Testis (tissue), 5 donors: ENCODE results near the gene SIX2.

DNA sequence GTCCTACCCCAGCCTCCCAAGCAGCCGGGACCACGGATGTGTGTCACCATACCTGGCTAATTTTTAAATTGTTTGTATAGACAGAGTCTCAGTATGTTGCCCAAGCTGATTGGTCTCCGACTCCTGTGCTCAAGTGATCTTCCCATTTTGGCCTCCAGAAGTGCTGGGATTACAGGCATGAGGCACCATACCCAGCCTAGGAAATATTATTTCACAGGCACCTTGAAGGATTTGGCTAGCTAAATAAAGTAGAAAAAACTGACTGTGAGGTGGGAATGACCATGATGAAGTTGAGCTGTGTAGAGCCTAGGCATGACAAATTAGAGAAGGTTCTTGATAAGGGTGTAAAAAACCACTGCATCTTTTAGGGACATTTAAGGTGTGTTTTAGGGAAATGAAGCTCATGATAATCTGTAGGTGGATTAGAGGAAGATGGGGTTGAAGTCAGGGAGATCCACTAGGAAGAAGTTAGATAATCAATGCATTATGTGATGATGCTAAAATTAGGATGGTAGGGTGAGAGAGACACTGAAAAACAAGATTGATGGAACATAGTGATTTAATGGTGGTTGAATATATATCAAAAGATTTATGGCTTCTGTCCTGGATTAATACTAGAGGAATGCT lies 12.5 kb downstream of the PPM1B start:
- PRO-cap, 3 experiments, result no peak in any of the 3 experiments
- RAMPAGE, long total RNA, 2 experiments, result no peak in any of the 2 experiments
- RRBS, result no CpG with 5 or more reads among the region's 3 CpGs

DNA sequence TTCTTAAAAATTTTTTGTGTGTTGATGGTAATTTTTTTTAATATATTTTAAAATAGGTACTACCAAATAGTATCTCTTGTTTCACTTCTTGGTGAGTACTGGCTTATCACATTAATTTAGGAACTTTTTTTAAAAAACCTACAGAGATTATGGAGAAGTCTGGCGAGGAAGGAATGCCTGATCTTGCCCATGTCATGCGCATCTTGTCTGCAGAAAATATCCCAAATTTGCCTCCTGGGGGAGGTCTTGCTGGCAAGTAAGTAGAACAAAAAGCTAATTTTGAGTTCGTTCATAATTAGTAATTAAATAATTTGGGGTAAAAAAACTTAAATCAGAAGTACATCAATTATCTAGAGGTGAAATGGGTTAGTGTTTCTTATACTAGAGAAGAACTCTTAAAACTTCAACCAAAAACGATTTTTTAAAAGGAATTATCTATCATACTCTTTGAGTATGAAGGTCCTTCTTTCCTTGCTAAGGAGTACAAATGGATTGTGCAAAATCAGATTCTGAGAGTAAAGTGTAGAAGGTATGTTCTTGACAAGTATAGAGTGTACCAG lies 49.2 kb downstream of the PPM1B start:
- PRO-cap, 3 experiments, result no peak in any of the 3 experiments
- RAMPAGE, long total RNA, 2 experiments, result no peak in any of the 2 experiments
- RRBS, result no CpG with 5 or more reads among the region's 4 CpGs

DNA sequence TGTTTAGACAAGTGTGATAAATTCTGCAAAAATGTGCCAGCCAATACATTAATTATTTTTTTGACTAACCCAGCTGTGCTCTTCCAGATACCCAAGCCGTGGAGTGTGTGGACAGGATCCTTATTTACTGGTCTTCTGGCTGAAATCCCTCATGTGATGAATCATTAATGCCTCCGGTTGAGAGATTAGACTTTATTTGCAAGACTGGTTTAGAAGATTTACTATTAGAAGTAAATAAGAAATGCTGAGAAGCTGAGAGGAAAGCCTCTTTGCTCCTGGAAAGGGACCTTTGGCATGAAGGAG lies 16.0 kb downstream of the SLC3A1 start:
- PRO-cap, 3 experiments, result no peak in any of the 3 experiments
- RAMPAGE, long total RNA, 2 experiments, result no peak in any of the 2 experiments
- RRBS, result no CpG with 5 or more reads among the region's 2 CpGs

GRCh38 chr2:44951748-44951988 lies 10.2 kb downstream of the SIX3 start:
- PRO-cap, 3 experiments, result no peak in any of the 3 experiments
- RAMPAGE, long total RNA, 2 experiments, result no peak in any of the 2 experiments
- RRBS, result no CpG with 5 or more reads among the region's 5 CpGs

- PRO-cap, 3 experiments, result peak in 2 of 3 experiments; most common plus-strand start chr2:44975934 (in 1); most common minus-strand start chr2:44975847 (in 1)
- RAMPAGE, long total RNA, 2 experiments, result start-site peak on the plus strand in 2 of 2 experiments, at chr2:44975862-44975888 at its widest, 9 to 11 reads per replicate
- RRBS, result no CpG with 5 or more reads among the region's 13 CpGs
These were observed 33.7 kb downstream of the SIX2 start for GRCh38 chr2:44975449-44976018.

- PRO-cap, 3 experiments, result peak in 3 of 3 experiments; most common plus-strand start chr2:45009839 (in 2); most common minus-strand start chr2:45009432 (in 3)
- RAMPAGE, long total RNA, 2 experiments, result no peak in any of the 2 experiments
- RRBS, result 1% methylated on average over 40 of the region's 109 CpGs
These were observed at the start of gene SIX2 for GRCh38 chr2:45009311-45010563. TSS of gene SIX2 (minus strand) at chr2:45009452.

DNA sequence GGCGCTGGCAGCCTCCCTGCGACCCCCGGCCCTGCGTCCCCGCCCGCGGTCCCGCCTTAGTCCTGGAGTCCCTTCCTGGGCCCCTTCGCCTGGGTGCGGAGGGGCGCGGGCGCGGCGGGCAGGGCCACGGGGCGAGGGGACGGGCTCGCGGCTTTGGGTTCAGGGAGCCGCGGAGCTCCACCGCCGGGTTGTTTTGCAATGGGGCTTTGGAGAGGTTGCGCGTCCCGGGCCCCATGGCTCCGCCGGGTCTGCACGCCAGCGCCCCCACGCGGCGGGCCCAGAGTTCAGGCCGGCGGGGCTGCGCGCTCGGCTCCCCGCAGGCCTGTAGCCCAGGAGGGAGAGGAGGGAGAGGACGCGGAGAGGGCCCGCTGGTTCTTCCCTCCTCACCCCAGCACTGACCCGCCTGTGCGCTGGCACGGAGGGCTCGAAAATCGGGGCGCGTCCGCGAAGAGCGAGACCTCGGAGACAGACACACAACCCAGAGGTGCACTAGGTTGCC lies 4.8 kb upstream of the SIX2 start:
- PRO-cap, 3 experiments, result peak in 1 of 3 experiments; most common plus-strand start position 327 of the sequence (in 1); most common minus-strand start position 195 of the sequence (in 1)
- RAMPAGE, long total RNA, 2 experiments, result no peak in any of the 2 experiments
- RRBS, result 2% methylated on average over 9 of the region's 54 CpGs

GRCh38 chr2:45330748-45330990 lies 280.4 kb downstream of the SRBD1 start:
- PRO-cap, 3 experiments, result no peak in any of the 3 experiments
- RAMPAGE, long total RNA, 2 experiments, result no peak in any of the 2 experiments
- RRBS, result no CpG with 5 or more reads among the region's 1 CpG

DNA sequence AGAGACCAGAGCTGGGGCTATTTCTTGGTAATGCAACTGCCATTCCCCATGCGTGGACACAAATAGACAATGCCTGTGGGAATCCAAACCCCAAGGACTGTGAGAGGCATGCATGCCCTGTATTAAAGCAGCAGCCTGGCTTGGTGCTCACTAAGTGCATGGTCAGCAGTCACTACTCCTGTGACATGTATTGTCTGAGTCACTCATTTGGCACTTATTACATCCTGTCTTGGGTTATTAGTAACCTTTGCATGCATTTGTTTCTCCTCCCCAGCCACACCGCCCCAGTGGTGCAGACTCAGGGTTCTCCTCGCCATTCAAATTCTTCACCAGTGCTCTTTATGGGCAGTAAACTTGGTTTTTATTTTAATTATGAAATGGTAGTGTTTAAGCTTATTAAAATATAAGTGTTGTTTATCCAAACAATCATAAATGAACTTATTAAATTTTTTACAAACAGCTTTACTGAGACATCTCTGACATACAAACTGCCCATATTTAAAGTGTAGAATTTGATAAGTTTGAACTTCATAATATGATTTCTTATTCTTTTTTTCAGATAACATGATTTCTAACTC lies 30.3 kb downstream of the PRKCE start:
- PRO-cap, 3 experiments, result no peak in any of the 3 experiments
- RAMPAGE, long total RNA, 2 experiments, result no peak in any of the 2 experiments
- RRBS, result no CpG with 5 or more reads among the region's 3 CpGs

- PRO-cap, 3 experiments, result no peak in any of the 3 experiments
- RAMPAGE, long total RNA, 2 experiments, result no peak in any of the 2 experiments
- RRBS, result no CpG with 5 or more reads among the region's 4 CpGs
These were observed 40.8 kb downstream of the PRKCE start for GRCh38 chr2:45692235-45692713.

- PRO-cap, 3 experiments, result no peak in any of the 3 experiments
- RAMPAGE, long total RNA, 2 experiments, result no peak in any of the 2 experiments
- RRBS, result no CpG with 5 or more reads among the region's 6 CpGs
These were observed 258.1 kb downstream of the PRKCE start for GRCh38 chr2:45909374-45910176.

DNA sequence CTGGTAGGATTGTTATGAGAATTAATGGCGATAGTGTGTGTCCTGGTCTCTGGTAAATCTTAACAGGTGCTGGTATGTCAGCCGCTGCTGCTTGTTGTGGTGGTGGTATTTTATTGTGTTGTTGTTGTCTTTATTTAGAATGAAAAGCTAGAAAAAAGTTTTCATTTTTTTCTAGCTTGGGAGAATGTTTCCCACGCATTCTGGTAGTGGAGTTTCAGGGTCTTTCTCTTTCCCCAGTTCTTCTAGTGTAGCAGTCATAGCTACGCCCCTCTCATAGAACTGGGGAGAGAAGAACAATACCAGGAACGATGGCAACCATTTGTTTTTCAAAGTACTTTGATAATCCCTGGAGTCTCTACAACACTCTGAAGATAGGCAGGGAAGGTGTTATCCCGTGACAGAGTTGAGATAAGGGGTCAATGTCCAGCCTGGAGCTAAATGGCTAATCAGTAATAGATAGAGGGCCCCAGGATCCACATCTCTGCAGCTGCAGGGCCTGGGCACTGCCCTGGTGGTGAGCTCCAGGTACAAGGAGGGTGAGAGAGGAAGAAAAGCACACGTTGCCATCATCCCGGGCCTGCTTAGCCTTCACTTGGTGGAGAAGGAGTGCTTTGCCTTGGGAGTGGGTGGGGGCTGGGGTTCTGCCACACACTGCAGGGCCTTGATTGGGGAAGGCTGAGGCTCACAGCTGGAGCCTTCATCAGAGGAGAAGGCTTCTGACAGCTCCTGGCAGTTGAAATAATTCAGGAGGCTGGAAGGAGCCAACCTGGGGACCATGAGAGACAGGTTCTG lies 260.6 kb downstream of the PRKCE start:
- PRO-cap, 3 experiments, result no peak in any of the 3 experiments
- RAMPAGE, long total RNA, 2 experiments, result no peak in any of the 2 experiments
- RRBS, result no CpG with 5 or more reads among the region's 8 CpGs

DNA sequence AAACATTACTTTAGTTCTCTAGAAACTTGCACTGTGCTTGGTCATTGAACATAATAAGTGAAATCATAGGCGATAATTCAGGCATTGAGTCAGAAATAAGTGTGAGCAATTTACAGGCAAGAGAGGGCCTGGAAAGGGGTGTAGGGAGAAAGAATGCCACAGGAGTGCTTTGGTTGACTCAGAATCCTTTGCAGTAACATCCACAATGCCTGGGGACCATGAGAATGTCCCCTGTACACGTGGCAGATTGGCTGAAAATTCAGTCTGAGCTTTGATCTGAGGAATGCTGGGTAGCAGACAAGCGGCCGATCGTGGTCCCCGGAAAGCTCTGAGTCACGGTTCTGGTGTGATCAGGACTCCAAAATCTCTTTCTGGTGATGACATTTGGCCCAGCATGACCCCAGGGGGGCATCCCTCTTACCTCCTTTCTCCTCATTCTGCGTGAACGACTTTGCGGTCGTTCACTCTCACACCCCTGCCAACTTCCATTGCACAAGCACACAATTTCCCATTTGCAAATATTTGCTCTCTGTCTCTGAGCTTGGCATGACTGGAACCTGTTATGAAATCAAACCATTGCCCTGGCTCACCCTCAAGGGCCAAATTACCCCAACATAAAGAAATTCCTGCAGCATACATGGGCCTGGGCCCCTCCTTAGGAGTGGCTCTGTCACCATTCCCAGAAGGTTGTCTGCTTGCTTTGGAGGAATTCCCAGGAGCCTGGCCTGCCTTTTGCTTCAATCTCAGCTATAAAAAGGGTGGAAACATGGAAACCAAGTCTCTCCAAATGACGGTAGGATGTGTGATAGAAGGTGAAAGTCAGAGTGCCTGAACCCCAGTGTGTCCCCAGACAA lies 305.0 kb upstream of the EPAS1 start:
- PRO-cap, 3 experiments, result no peak in any of the 3 experiments
- RAMPAGE, long total RNA, 2 experiments, result no peak in any of the 2 experiments
- RRBS, result no CpG with 5 or more reads among the region's 12 CpGs

DNA sequence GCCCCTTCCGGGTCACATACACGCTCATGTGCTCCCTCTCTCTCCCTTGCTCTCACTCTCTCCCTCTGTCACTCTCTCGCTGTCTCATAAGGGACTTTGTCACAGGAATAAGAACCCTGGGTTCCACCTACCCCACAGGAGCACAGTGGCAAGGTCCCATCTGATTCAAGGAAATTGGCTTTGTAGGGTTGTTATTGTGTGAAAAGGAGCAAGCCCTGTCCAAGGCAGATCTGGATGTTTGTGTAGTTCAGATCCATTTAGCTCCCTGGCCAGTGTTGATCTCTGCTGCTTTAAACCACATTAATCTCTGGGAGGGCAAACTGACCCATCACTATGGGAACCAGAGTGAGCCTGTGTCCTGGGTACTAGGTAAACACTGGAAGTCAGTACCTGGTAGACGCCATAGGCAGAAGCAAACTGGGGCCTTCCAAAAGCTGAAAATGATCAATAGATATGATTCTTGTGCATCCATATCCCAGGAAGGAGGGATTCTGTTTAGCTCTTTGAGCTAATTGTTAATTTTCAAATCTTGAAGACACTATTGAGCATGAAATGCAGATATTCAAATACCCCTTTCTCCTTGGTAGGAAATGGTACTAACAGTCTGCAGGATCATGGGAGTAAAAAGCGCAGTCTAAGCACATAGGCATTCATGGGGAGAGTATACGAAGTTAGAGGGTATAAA lies 271.5 kb upstream of the EPAS1 start:
- PRO-cap, 3 experiments, result no peak in any of the 3 experiments
- RAMPAGE, long total RNA, 2 experiments, result no peak in any of the 2 experiments
- RRBS, result no CpG with 5 or more reads among the region's 6 CpGs

DNA sequence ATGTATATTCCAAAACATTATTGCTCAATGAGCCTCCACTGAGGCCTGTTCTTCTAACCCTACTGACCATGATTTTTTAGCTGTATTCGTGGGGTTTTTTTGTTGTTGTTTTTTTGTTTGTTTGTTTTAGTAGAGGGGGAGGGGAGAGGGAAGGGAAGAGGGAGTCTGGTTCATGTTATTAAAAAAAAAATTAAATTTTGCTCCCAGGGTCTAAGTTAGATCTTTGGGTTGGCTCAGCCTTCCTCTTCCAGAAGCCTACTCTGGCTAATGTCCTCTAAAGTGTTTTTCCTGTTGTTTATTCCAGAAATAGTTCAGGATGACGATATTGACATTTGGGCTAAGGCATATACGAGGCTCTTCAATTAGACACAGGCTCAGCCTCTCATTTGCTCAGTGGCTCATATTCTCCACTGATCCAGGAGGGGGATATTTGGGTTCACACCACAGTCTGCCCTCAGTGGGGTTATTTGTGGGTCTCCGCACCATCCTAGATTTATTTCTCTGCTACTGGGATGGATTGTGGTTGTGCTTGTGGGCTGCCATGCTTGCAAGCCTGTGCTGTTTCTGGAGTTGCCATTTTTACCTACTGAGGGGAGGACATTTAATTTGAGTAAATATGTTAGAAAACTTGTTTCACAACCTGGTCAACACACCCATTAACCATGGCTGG lies 257.7 kb upstream of the EPAS1 start:
- PRO-cap, 3 experiments, result no peak in any of the 3 experiments
- RAMPAGE, long total RNA, 2 experiments, result no peak in any of the 2 experiments
- RRBS, result no CpG with 5 or more reads among the region's 4 CpGs

GRCh38 chr2:46096148-46096793 lies 200.9 kb upstream of the EPAS1 start:
- PRO-cap, 3 experiments, result no peak in any of the 3 experiments
- RAMPAGE, long total RNA, 2 experiments, result no peak in any of the 2 experiments
- RRBS, result no CpG with 5 or more reads among the region's 2 CpGs

GRCh38 chr2:46142501-46143237 lies 154.5 kb upstream of the EPAS1 start:
- PRO-cap, 3 experiments, result no peak in any of the 3 experiments
- RAMPAGE, long total RNA, 2 experiments, result no peak in any of the 2 experiments
- RRBS, result no CpG with 5 or more reads among the region's 5 CpGs

- PRO-cap, 3 experiments, result no peak in any of the 3 experiments
- RAMPAGE, long total RNA, 2 experiments, result no peak in any of the 2 experiments
- RRBS, result no CpG with 5 or more reads among the region's 4 CpGs
These were observed 108.9 kb upstream of the EPAS1 start for GRCh38 chr2:46188353-46188702.

DNA sequence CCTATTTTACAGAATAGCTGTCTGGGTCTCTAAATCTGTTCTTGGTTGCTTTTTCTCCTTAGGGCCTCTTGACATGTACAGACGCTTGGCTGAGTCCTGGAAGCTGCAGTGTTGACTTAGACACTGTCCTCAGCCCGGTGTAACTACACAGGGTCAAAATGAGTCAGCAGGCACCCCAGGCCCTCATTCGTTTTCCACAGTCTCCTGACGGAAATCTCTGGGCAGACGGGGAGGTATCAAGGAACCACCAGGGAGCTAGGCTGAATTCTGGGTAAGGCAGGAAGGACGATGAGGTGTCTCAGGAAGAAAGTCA lies 24.0 kb upstream of the EPAS1 start:
- PRO-cap, 3 experiments, result no peak in any of the 3 experiments
- RAMPAGE, long total RNA, 2 experiments, result no peak in any of the 2 experiments
- RRBS, result no CpG with 5 or more reads among the region's 6 CpGs

DNA sequence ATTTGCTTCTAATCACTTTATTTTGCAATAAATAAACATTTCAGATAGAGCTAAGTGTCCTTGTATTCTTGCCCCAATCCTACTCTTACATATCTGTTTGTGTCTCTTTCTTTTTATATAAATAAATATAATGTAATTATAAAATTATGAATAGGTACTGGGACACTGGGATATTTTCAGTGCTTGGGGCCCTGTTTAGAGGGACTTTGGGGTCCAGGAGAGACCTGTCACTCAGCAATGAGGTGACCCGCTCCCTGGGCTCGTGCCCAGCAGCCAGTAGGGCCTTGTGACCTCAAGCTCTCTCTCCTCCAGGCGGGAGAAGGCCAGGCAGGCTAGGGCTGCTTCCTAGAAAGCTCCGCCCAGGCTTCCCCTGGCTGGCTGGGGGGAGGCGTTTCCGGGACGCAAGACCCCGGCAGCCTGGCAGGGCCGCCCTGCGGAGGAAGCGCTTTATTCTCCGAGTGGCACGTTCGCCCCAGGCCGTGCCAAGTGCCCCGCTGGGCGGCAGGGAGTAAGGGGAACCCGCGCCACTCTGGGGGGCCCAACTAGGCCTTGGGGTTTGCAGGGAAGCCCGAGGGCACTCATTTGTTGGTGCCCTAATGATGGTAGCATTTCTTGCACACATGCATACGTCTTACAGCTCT lies 21.3 kb upstream of the EPAS1 start:
- PRO-cap, 3 experiments, result peak in 3 of 3 experiments; most common plus-strand start position 450 of the sequence (in 3); most common minus-strand start position 310 of the sequence (in 2)
- RAMPAGE, long total RNA, 2 experiments, result no peak in any of the 2 experiments
- RRBS, result no CpG with 5 or more reads among the region's 21 CpGs